ENCODE results near the gene CPA3.

- PRO-cap = no peak
- RAMPAGE, long total RNA, 4 experiments = start-site peak on the plus strand in 1 of 4 experiments, at chr3:146507050-146507068 at its widest, 5 reads per replicate
These were observed 37.4 kb downstream of the PLSCR1 start for GRCh38 chr3:146506886-146507484.

DNA sequence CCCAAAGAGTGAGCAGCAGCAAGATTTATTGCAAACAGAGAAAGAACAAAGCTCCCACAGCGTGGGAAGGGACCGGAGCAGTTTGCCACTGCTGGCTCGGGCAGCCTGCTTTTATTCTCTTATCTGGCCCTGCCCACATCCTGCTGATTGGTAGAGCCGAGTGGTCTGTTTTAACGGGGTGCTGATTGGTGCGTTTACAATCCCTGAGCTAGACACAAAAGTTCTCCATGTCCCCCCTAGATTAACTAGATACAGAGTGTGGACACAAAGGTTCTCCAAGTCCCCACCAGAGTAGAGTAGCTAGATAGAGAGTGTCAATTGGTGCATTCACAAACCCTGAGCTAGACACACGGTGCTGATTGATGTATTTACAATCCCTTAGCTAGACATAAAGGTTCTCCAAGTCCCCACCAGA lies 161.2 kb downstream of the ZIC4 start:
- PRO-cap = no peak
- RAMPAGE, long total RNA, 4 experiments = no peak in any of the 4 experiments

GRCh38 chr3:147391950-147393128 lies 14.0 kb downstream of the ZIC4 start:
- PRO-cap = no peak
- RAMPAGE, long total RNA, 4 experiments = no peak in any of the 4 experiments

- PRO-cap = no peak
- RAMPAGE, long total RNA, 4 experiments = no peak in any of the 4 experiments
These were observed 1.6 kb downstream of the ZIC1 start for GRCh38 chr3:147410559-147411375.

- PRO-cap = no peak
- RAMPAGE, long total RNA, 4 experiments = no peak in any of the 4 experiments
These were observed 150.2 kb upstream of the AGTR1 start for GRCh38 chr3:148547651-148547850.

DNA sequence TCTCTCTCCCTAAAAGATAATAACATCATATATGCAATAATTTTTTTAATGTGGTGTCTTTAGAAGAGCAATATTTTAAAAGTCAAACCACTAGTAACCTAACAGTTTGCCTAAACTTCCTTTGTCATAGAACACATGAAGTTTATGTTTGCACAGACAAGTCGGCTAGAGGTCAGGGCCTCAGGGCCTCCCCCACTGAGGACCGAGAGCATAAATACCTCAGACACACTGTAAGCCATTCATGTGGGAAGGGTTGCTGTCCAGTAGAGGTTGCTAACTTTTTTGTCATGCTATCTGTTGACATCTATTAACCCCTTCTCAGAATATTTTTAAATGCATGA lies 33.3 kb upstream of the CPB1 start:
- PRO-cap = no peak
- RAMPAGE, long total RNA, 4 experiments = no peak in any of the 4 experiments

GRCh38 chr3:148865157-148865550 lies at the start of gene CPA3:
Gene CPA3 (plus strand): TSS chr3:148865296.
- PRO-cap = unidirectional peak, plus-strand start at chr3:148865278; unidirectional peak, plus-strand start at chr3:148865297
- RAMPAGE, long total RNA, 4 experiments = start-site peak on the plus strand in 2 of 4 experiments, at chr3:148865279-148865302 at its widest, 12 to 23 reads per replicate

DNA sequence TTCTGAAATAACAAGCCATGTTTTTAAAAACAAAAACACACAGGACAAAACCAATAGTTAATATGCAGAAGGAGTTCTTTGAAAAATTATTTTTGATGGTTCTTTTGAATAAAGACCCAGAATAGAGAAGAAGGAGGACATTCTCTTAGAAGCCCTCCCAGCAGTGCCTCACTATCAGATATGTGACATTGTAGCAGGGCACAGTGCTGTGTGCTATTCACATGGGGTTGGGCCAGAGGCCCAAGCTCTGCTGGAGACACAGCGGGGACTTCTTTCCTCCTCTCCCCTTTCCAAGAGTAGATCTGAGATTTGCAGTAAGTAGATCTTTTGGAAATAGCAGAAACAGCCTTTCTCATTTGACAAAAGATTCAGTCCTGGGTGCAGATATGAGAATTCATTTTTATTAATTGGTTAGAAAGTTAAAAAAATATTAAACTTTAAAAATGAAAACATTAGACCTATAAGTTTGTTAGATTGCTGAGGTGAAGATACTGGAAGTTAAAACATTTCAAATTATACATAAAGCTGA lies 6.3 kb downstream of the GYG1 start:
- PRO-cap = no peak
- RAMPAGE, long total RNA, 4 experiments = no peak in any of the 4 experiments

- PRO-cap = no peak
- RAMPAGE, long total RNA, 4 experiments = no peak in any of the 4 experiments
These were observed 14.3 kb downstream of the CP start for GRCh38 chr3:149207258-149207827.

DNA sequence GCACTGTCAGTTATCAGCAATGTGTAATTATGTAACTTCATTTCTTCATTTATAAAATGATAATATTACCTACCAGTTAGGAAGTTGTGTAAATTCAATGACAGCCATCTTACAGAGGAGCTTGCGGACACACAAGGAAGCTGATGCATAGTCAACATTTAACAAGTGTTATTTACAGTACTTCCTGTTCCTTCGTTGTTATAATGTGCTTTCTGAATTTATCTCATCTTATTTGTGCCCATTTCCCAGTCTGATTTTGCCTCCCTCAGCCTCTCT lies 55.6 kb upstream of the CP start:
- PRO-cap = no peak
- RAMPAGE, long total RNA, 4 experiments = no peak in any of the 4 experiments

DNA sequence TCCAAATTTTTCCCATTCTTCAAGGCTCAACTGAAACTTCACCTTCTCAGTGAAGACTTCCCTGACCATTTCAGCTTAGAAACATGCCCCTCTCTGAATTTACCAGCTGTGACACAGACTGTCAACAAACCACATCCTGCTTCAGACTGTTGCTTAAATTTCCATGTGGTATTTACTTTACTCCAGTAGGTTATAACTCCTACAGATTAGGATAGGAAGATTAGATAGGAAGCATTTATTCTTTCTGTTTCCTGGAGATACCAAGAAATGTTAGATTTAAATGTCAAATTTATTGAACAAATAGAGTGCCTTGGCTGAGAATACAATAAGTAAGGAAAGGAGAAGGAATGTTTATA lies 55.9 kb upstream of the CP start:
- PRO-cap = unidirectional peak, minus-strand start at position 72 of the sequence
- RAMPAGE, long total RNA, 4 experiments = no peak in any of the 4 experiments

DNA sequence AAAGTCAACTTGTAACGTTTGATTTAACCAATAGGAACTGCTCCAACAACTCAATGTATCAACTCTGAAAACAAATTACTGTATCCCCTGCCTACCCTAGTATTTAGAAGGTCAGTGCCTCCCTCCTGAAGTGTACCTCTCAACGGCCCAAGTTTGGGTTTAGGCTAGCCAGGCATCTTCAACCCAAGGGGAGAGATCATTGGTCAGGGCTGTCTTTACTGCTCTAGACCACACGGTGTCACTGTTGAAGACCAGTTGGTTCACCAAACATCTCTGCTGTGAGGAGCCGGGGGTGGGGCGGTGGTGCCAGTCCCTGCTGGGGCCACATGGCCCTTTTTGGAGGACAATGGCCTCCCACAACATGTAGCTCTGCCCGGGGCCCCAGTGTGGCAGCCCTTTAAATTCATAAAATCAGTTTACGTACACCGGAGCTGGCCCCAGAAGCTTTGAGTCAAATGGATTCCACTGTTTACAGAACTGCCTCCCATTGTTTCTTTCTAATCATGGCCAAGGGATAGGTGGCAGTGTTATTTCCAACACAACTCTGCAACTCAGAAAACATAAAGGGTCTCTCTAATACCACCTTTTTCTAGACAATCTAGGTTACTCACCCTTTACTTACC lies 19.1 kb upstream of the TM4SF18 start:
- PRO-cap = no peak
- RAMPAGE, long total RNA, 4 experiments = no peak in any of the 4 experiments

- PRO-cap = no peak
- RAMPAGE, long total RNA, 4 experiments = no peak in any of the 4 experiments
These were observed 4.2 kb downstream of the TM4SF1 start for GRCh38 chr3:149373237-149373674.

DNA sequence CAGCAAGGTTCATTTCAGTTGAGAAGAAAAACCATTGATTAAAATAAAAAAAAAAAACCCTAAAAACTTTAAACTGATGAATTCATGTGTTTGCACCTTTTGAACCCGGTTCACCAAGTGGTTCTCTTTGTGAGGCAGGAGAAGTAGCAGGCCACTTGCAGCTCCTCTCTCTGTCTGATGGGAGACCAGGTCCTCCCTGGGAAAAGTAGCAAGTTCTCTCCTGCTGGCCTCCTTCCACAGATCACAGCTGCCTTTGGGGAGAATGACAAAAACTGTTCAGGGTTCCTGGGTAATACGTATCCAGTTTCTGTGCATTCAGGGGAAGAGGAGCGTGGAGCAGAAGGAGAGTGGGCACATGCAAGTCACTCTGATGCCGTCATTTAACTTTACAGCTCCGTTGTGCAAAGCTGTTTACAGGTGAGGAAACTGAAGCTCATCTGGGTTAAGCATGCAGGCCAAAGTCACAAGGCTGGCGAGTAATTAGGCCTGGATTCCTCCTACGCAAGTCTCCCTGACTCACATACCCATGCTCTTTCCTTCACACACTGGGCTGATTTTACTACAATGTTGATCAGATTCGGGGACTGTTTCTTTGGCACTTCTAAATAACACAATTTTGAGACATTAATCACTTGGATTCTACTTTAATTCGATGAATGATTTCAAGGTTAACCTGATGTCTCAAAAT lies 7.4 kb upstream of the TM4SF1 start:
- PRO-cap = no peak
- RAMPAGE, long total RNA, 4 experiments = no peak in any of the 4 experiments

- PRO-cap = no peak
- RAMPAGE, long total RNA, 4 experiments = no peak in any of the 4 experiments
These were observed 23.9 kb upstream of the TM4SF1 start for GRCh38 chr3:149401167-149401943.

GRCh38 chr3:149442743-149443155 lies 31.7 kb upstream of the TM4SF4 start:
- PRO-cap = no peak
- RAMPAGE, long total RNA, 4 experiments = no peak in any of the 4 experiments

- PRO-cap = no peak
- RAMPAGE, long total RNA, 4 experiments = no peak in any of the 4 experiments
These were observed 19.6 kb downstream of the TM4SF4 start for GRCh38 chr3:149494117-149494528.

DNA sequence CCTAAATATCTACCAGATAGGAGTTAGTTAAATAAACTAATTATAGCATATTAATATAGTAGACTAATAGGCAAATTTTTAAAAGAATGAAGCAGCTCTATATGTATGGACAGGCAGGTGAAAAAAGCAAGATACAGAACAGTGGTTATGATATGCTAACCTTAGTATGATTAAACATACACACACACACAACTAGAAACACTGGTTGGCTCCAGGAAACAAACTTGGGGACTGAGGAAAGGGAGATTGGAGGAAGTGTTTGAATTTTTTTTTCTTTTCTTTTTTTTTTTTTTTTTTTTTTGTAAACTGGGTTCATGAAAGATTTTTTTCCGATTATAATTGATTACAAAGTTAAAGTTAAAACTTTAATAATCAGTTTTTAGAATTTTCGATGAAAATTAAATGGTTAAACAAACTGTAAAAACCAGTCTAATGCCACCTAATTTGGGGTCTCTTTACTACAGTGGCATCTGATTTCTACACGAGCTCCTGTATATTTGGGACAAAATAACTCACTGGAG lies 86.8 kb downstream of the WWTR1 start:
- PRO-cap = unidirectional peak, minus-strand start at position 225 of the sequence
- RAMPAGE, long total RNA, 4 experiments = no peak in any of the 4 experiments

- PRO-cap = no peak
- RAMPAGE, long total RNA, 4 experiments = no peak in any of the 4 experiments
These were observed 45.0 kb downstream of the WWTR1 start for GRCh38 chr3:149612692-149613452.

- PRO-cap = no peak
- RAMPAGE, long total RNA, 4 experiments = no peak in any of the 4 experiments
These were observed 42.3 kb downstream of the WWTR1 start for GRCh38 chr3:149615467-149615916.

Data from transverse colon (tissue), 4 donors.